Hair follicular keratinocyte (primary cell): ENCODE results near the genes ZNRD2 and CFL1.

DNA sequence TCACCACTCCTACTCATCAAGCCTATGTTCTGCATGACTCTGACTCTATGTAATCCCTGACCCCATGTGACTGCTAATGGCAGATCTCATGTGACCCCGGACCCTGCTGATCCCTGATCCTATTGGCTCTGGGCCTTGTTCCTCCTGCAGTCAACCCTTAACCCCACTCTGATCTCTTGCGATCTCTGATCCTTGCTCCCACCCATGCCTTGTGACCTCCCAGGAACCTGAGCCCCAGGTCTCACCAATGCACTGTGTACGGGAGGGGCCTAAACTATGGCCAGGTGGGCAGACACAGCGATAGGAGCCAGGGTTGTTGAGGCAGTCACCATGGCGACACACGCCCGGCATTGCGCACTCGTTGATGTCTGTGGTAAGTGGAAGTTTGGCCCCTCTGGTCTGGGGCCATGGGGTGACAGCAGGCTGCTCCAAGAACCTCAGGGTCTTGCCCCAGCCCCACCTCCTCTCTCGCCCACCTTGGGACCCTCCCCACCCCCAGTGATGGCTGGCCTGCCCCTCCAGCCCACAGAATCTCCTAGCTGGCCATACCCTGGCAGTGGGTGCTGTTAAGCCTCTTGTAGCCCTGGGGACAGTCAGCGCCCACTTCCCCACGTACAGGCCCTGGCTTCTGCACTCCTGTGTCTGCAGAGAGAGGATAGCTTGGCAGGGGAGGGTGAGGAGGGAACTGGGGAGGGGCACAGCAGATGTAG is 5.4 kb downstream of the LTBP3 start:
- RAMPAGE, long total RNA = no peak

DNA sequence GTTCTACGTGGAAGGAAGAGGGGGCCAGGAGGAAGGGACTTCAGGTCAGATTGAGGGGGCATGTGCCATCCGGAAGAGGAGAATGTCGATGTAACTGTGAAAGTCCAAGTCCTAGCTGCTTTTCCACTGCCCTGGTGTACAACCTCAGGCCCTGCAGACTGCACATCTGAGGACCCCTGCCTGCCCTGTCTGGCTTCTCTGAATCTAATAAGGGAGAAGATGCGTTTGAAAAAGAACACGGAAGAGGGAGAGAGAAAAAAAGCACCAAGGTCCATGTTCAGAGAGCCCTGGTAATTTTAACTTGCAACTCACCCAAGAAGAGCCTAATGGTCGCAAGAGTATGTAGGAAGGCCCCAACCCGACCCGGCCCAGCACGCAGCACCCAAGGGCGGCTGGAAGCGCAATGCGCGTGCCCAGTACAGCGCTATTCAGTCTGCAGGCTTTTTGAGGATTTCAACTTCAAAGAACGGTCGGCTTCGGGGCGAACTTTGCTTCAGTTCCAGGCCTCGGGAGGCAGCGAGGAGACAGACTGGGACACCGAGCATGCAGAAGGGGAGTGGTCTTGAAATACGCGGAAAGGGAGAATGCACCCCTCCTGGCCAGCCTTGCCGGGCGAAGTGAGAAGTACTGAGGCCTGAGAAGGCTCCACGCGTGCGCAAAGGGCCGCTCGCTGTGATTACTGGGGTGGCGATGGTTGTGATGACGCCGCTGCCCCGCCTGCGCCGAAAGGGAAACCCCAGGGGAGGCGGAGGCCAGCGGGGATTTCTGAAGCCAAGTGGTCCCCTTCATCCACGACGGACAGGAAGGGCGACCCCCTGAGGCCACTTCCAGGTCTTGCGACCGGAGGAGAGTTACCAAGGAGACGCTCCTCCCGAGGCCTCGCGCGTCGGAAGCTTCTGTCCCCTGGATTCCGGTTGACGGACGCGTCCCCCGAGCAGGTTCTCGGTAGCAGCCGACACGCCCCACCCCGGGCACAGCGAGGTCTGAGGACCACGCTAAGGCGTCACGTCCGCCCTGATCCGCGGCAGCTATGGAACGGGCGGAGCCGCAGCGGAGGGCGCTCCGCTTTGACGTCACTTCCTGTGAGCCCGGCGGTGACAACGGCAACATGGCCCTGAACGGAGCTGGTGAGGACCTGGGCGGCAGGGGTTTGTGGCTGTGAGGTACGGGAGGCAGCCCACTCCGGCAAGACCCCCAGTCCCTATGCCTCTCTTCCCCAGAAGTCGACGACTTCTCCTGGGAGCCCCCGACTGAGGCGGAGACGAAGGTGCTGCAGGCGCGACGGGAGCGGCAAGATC is at the start of gene ZNRD2:
Gene ZNRD2 (plus strand): TSS at position 1,094 of the 1,298 bp plus-strand sequence.
- RAMPAGE, long total RNA = start-site peak on the plus strand centred at position 1,091 of the sequence, 25 bp wide, 66 and 317 reads in 2 replicates

- RAMPAGE, long total RNA = no peak
Observed at GRCh38 chr11:65643680-65644271, 5.9 kb downstream of the SIPA1 start.

GRCh38 chr11:65698317-65698607 is 13.8 kb upstream of the KAT5 start:
- RAMPAGE, long total RNA = no peak

DNA sequence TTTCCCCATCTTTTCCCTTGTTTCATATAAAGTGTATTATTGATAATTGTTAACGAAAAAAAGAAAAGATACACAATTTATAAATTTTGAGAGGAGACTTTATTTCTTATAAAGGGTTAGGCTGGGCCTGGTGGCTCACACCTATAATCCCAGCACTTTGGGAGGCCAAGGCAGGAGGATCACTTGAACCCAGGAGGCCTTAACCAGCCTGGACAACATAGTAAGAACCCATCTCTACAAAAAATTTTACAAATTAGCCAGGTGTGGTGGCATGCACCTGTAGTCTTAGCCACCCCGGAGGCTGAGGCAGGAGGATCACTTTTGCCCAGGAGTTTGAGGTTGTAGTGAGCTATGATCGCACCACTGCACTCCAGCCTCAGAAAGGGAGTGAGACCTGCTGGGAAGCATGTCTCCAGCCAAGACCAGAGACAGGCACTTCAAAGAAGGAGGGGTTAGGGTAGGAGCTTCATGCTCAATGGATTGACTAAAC is 8.1 kb downstream of the AP5B1 start:
- RAMPAGE, long total RNA = no peak

DNA sequence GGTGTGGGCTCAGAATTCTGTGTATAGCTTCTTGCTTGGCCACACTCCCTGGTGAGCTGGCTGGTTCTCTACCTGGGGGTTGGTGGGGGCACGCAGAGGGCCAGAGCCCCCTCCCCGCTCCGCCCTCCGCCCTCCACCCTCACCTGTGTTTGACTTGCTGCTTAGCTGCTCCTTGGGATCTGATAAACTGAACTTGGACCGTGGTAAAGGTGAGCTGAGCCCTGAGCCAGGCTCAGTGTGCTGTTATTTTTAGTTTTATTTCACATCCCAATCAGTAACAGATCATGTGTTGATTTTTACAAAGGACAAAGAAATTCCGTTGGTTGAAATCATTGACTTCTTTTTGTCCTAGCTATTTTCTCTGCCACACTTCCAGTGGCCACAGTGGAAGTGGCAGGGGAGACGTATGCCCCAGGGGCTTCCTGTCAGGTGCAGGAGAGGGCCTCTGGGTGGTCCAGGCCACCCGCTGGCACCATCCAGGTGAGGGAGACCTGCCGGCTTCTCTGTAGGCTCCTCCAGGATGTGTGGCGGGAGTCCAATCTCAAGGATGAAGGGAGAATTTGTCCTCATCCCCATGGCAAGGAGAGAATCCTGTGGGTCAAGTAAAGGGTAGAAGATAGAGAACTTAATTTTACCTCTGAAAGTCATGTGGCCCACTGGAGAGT is 2.1 kb downstream of the OVOL1 start:
- RAMPAGE, long total RNA = no peak

DNA sequence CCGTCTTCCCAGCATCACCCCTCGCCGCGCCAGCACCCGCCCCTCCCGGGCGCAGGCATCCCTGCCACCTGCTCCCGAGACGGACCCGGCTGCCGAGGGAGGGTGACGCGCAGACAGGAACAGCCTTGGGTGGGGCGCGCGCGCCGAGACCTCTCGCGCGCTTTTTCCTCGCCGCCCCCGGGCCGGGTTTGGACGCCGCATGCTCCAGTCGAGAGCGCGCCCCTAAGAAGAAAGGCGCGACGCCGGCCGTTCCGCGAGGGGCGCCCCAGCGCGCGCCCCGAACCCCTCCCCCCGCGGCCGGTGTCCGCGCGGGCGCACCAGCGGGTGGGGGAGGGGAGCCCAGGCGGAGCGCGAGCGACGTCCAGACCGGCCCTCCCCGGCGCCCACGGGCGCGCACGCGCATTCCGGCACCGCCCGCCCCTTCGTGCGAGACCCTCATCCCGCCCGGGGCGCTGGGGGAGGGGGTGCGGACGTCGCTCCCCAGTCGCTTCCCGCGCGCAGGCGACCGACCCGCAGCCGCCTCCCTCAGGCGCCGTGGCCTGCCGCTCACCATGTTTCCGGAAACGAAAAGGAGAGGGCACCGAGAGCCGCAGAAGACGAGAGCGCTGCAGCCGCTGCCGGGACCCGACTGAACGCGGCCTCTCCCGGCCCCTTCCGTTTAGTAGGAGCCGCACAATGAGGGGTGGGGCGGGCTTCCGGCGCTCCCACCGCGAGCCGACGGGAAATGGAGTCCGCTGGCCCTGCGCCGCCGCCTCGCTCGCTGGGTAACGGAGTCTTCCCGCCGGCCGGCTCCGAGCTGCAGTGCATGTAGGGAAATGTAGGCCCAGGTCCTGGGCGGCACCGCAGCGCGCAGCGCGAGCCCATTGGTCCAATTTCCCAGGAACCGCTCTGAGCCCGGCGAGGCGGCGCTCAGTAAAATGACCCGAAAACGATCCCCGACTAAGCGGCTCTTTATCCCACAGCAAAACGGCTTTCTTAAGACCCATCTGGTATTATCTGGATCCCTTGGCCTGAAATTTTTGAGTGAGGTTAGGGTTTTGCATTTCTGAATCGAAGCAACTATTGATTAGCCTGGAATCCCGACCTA is at the start of gene CFL1:
Gene CFL1 (minus strand): TSS at position 634 of the 1,087 bp plus-strand sequence.
- RAMPAGE, long total RNA = start-site peak on the minus strand centred at position 652 of the sequence, 46 bp wide, 738 and 943 reads in 2 replicates

GRCh38 chr11:65890769-65891614 is 519 bp downstream of the CCDC85B start:
- RAMPAGE, long total RNA = no peak

- RAMPAGE, long total RNA = no peak
Observed at GRCh38 chr11:65892601-65893115, 2.2 kb downstream of the CCDC85B start.

DNA sequence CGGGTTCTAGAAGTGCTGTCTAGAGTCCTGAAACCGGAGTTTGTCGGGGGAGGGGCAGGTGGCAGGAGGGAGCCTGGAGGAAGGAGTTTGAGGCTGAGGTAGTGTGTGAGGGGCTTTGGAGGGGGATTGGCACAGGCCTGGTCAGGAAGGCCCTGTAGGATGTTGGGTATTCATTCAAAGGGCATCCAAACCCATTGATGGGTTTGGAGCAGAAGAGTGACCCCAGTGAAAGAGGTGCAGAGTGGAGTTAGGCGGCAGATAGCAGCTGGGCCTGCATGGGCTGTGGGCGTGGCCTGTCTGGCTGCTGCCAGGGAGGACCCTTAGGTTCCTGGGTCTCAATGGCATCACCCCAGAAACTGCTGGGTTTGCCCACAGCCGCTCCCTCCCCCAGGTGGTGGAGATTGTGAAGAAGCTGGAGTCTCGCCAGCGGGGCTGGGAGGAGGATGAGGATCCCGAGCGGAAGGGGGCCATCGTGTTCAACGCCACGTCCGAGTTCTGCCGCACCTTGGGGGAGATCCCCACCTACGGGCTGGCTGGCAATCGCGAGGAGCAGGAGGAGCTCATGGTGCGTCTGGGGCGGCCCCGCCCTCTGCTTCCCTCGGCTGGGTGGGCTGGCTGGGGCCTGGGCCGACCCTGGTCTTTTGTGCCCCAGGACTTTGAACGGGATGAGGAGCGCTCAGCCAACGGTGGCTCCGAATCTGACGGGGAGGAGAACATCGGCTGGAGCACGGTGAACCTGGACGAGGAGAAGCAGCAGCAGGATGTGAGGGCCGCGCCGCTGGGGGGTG is 14.7 kb downstream of the SART1 start:
- RAMPAGE, long total RNA = no peak

DNA sequence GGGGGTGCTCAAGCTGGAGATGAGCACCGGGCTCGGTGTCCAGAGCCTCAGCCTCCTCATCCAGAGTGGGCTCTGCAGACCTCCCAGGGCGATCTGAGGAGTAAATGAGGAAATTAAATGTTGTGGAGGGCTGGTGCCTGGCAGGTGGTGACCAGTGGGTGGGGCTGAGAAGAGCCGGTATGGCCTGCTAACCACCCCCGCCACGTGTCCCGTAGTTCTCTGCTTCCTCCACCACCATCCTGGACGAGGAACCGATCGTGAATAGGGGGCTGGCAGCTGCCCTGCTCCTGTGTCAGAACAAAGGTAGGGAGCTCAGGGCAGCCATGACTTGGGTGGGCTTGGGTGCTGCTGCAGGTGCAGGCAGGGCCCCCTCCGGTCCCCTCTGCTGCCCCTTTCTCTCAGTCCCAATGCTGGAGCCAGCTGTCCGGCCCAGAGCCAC is 15.3 kb downstream of the SART1 start:
- RAMPAGE, long total RNA = no peak

GRCh38 chr11:65979882-65980523 is 18.5 kb downstream of the SART1 start:
- RAMPAGE, long total RNA = no peak

DNA sequence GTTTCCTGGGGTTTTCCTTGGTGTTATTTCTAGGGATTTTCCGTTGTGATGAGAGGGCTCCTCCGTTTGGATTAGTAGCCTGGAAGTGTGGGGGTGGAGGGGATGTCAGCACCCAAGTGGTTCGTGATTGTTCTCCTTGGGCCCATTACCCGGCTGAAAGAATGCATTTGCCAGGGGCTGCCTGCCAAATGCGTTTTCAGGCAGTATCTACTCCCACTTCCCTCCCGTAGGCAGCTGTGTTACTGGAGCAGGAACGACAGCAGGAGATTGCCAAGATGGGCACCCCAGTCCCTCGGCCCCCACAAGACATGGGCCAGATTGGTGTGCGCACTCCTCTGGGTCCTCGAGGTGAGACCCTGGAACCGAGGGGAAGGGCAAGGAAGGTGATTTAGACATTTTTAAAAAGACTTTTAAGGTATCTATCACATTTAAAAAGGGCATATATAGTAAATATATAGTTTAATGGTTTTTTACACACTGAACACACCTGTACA is 4.5 kb downstream of the SF3B2 start:
- RAMPAGE, long total RNA = no peak

GRCh38 chr11:66145334-66146167 is 75.5 kb downstream of the PACS1 start:
- RAMPAGE, long total RNA = no peak

- RAMPAGE, long total RNA = no peak
Observed at GRCh38 chr11:66150487-66151023, 80.5 kb downstream of the PACS1 start.

GRCh38 chr11:66222406-66223234 is 34.9 kb upstream of the KLC2 start:
- RAMPAGE, long total RNA = no peak

GRCh38 chr11:66246910-66247229 is 10.6 kb upstream of the KLC2 start:
- RAMPAGE, long total RNA = no peak

DNA sequence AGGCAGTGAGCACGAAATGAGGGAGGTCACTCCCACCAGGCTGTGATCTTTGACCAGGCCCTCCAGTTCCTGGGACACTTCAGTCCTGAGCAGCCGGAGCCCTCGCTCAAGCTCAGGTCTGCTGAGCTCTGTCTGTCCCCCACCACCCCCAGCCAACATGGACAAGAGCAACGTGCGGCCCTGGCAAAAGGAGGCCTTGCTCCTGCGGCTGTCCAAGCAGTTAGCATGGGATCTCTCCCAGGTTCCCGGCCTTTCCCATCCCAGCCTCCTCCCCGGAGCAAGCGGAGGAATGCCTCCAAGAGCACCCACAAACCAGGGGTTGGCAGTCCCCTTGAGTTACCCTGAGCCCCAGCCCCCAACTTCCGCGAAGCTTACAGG is 3.2 kb downstream of the CD248 start:
- RAMPAGE, long total RNA = no peak

GRCh38 chr11:66332254-66332866 is 3.9 kb downstream of the RIN1 start:
- RAMPAGE, long total RNA = no peak

DNA sequence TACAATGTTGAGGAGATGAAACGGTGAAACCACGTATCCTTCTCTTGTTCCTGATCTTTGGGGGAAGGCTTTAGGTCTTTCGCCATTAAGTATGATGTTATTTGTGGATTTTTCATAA is 3.7 kb upstream of the B4GAT1 start:
- RAMPAGE, long total RNA = no peak